Placental pericyte (primary cell): ENCODE measurements around the gene SPAG16.

GRCh38 chr2:210162495-210163120, 8.6 kb downstream of the KANSL1L start:
- CAGE, long polyA plus RNA, result no peak

DNA sequence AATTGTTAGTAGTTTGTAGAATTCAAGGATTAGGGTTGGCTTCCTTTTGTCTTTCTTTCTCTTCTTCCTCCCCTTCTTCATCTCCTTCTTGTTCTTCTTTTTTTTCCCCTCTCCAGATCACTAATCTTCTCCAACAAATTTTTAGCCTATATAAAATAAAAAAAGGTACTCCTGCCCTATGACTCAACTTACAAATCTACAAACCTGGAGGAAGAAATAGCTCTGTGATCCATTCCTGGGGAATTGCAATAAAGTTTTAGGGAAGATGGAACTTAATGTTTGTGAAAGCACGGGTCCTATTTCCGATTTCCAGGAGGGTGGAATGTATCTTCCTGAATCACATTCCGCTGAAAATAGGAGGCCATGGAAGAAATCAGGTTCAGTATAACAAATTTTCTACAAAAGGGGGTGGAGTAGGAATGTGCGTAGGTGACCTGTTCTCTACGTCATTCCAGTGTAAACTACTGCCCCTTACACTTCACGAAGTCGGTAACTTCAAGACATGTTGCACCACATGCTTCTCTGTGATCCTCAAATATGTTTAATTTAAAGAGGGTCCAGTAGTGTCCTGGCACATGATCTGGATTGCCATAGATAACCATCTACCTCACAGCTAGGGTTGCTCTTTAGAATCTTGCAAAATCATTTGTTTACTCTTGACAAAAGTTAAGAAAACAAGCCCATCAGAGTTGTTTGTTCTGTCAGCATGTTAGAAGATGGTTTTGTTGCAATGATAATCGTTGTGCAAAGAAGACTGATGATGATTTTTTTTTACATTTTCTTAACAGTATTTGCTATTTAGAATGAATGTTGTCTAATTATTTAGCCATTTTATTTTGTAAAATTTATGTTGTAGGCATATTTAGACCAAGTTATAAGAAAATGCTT, 7.6 kb upstream of the CPS1 start:
- CAGE, long polyA plus RNA, result no peak

- CAGE, long polyA plus RNA, result no peak
These were observed 28.5 kb downstream of the CPS1 start for GRCh38 chr2:210584783-210585319.

GRCh38 chr2:211396815-211397055, 840.3 kb downstream of the CPS1 start:
- CAGE, long polyA plus RNA, result no peak

GRCh38 chr2:213098448-213099074, 52.9 kb downstream of the IKZF2 start:
- CAGE, long polyA plus RNA, result no peak

DNA sequence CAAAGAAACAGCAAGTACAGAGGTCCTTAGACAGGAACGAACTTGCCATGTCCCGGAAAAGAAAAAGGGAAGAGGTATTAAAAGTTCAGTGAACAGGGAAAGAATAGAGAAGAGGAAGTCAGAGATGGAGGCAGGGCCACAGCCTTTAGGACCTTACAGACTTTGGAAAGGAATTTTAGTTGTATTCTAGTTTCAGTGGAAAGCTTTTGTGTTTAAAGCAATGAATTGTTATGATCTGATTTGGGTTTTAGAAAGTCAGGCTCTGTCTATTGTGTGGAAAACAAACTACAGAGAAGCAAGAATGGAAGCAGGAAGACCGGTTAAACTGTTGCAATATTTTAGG, 22.0 kb downstream of the IKZF2 start:
- CAGE, long polyA plus RNA, result no peak

GRCh38 chr2:213148336-213149236, 2.8 kb downstream of the IKZF2 start:
- CAGE, long polyA plus RNA, result no peak

GRCh38 chr2:213283866-213284883, at the start of gene SPAG16:
Gene SPAG16 (plus strand): TSS chr2:213284464.
- CAGE, long polyA plus RNA, result no peak

GRCh38 chr2:214328758-214329413, 82.0 kb upstream of the VWC2L start:
- CAGE, long polyA plus RNA, result no peak

DNA sequence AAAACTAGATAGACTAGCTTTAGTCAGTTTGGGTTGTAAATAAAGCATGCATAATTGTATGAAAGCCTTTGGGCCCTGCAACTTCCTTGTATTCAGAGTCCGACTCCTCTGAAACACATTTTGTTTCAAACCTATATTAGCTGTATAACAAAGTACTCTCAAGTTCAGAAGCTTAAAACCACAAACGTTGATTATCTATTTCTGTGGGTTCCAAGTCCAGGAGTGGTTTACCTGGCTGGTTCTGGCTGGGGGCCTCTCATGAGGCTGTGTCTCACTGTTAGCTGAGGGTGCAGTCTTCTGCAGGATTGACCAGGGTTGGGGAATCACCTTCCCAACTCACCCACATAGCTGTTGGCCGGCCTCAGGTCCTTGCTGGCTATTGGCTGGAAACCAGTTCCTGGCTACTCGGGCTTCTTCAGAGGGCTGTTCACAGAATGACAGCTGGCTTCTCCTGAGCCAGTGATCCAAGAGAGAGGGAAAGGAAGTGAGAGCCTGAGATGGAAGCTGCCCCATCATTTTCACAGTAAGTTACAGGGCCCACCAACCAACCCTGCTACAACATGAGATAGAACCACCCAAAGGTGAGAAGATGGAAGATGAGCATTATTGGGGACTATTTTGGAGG, 18.0 kb upstream of the ATIC start:
- CAGE, long polyA plus RNA, result no peak

DNA sequence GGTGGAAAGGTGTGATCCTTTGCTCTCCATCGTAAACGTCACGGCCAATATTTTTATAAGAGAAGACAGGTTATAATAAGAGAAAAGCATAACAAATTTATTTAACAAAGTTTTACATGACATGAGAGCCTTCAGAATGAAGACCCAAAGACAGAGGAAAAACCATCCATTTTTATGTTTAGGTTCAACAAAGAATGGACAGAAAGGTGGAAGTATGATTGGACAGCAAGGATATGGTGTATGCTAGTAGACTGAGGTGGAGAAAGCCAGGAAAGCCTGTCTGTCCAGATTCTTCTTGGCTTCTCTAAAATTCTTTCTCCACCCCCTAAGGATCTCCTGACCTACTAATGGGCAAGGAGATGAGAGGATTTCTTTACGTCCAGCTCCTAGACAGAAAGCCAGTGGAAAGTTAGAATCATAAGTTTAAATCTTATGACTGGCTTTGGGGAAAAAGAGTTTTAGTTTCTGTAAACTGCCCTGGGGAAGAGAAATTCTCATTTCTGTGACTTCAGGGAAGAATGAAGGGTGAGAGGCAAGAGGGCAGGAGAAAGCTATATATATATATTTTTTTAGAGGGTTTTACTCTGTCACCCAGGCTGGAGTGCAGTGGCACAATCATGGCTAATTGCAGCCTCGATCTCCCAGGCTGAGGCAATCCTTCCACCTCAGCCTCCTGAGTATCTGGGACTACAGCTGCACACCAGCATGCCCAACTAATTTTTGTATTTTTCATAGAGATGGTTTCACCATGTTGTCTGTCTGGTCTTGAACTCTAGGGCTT, 3.1 kb downstream of the ATIC start:
- CAGE, long polyA plus RNA, result no peak

- CAGE, long polyA plus RNA, result no peak
These were observed 37.0 kb downstream of the ATIC start for GRCh38 chr2:215348687-215349401.

DNA sequence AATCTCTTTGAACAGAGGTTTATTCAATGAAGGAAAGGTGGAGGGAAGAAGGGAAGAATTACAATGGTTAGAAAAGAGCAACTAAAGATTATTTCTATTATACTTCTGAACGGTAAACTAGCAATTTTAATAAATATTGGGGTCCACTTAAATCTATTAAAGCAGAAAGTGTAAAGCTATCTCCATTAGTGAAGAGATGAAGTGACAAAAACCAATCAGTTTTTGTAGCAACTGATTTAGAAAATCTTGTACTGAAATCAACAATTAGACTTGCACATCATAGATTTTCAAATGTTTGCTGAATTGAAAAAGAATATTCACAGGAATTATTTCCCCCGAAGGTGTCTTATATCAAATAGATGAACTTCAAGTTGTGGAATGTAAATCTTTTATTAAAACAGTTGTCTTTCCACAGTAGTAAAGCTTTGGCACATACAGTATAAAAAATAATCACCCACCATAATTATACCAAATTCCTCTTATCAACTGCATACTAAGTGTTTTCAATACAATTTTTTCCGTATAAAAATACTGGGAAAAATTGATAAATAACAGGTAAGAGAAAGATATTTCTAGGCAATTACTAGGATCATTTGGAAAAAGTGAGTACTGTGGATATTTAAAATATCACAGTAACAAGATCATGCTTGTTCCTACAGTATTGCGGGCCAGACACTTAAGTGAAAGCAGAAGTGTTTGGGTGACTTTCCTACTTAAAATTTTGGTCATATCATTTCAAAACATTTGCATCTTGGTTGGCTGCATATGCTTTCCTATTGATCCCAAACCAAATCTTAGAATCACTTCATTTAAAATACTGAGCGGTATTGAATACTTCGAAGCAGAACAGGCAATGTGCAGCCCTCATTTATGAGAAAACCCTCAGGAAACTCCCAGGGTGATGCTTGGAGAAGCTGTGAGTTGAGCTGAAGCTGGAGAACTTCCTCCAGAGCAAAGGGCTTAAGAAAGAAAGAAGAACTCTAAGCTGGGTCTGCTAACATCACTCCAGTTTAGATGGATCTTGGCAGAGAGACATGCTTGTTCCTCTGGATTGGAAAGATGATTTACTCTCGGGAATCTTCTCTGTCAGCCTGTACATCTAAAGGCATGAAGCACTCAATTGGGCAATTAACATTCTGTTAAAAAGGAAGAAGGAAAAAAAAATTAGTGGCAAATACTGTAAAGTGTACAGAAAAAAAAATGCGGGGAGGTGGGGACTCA, 49.0 kb downstream of the ATIC start:
- CAGE, long polyA plus RNA, result no peak

- CAGE, long polyA plus RNA, result no peak
These were observed 59.6 kb downstream of the FN1 start for GRCh38 chr2:215376209-215376733.

DNA sequence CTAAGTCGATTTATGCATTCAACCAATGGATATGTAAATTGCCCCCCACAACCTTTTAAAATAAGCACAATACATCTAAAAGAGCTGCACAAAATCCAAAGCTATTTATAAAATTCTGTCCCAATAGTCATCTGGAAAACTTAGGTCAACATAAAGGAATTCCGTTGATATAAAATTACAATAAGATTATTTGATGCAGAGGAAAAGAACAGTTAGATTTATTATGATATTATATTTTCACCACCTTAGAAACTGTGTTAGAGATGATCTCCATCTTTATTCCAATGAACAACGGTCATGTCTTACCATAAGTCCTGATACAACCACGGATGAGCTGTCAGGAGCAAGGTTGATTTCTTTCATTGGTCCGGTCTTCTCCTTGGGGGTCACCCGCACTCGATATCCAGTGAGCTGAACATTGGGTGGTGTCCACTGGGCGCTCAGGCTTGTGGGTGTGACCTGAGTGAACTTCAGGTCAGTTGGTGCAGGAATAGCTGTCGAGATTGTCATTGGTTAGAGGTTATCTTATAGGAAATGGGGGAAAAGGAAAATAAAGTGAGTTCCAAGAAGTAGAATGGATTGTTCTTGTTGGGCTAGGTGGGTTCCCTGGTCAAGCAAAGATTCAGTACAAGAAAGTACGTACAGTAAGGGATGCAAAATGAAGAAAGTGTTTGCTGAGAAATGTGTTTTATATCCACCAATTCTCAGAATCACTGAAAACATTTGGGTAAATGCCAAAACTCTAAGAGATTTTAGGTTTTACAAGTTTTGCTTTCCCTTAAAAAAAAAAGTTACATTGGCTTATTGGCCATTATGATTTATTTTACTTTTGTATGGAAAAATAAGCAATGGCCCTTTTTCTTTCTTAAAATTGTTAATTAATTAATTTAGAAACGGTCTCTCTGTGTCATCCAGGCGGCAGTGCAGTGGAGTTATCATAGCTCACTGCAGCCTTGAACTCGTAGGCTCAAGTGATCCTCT, 56.8 kb downstream of the FN1 start:
- CAGE, long polyA plus RNA, result no peak

DNA sequence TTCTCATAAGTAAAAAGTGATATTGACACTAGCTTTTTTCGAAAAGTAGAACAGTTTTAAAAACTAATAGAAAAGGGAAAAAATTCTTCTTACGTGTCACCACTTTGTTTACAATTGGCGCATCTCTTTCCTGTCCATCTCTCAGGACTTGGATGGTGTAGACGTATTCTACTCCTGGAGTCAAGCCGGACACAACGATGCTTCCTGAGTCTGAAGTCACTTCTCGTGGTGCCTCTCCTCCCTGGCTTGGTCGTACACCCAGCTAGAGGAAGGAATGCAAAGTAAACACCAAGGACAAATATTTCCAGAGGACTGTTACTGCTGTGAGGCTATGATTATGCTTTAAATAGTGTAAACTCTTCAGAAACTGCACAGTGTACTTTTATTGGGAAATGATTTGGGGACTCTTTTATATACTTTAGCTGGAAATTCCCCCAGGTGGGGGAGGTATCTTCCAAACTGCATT, 38.2 kb downstream of the FN1 start:
- CAGE, long polyA plus RNA, result no peak

GRCh38 chr2:215421971-215422244, 14.0 kb downstream of the FN1 start:
- CAGE, long polyA plus RNA, result no peak

GRCh38 chr2:215681020-215681607, 245.2 kb upstream of the FN1 start:
- CAGE, long polyA plus RNA, result no peak

- CAGE, long polyA plus RNA, result no peak
These were observed 183.1 kb downstream of the MREG start for GRCh38 chr2:215830186-215830804.

DNA sequence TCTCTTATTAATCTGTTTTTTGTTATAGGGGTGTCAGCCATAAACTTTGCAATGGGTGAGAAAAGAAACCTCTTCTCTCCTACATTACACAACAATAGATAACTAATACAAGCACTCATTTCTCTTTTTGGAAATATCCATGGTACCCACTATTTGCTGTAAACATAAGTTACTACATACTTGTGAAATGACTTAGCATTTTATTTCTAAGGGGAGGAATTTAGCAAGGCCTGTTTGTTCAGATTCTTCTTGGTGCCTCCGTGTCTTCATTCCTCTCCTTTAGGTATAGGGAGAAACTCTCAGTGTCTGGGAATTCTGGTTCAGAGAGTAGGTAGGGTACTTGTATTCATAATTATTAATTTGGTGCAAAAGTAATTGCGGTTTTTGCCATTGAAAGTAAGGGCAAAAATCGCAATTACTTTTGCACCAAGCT, 134.9 kb downstream of the MREG start:
- CAGE, long polyA plus RNA, result no peak